Camera-type eye (tissue), 1 donor: ENCODE measurements around the genes OR8B3, FOXRED1 and TIRAP.

- RAMPAGE, long total RNA, result no peak
Measured at GRCh38 chr11:124398827-124399176, at the start of gene OR8B3. TSS of gene OR8B3 (minus strand) at chr11:124399024.

DNA sequence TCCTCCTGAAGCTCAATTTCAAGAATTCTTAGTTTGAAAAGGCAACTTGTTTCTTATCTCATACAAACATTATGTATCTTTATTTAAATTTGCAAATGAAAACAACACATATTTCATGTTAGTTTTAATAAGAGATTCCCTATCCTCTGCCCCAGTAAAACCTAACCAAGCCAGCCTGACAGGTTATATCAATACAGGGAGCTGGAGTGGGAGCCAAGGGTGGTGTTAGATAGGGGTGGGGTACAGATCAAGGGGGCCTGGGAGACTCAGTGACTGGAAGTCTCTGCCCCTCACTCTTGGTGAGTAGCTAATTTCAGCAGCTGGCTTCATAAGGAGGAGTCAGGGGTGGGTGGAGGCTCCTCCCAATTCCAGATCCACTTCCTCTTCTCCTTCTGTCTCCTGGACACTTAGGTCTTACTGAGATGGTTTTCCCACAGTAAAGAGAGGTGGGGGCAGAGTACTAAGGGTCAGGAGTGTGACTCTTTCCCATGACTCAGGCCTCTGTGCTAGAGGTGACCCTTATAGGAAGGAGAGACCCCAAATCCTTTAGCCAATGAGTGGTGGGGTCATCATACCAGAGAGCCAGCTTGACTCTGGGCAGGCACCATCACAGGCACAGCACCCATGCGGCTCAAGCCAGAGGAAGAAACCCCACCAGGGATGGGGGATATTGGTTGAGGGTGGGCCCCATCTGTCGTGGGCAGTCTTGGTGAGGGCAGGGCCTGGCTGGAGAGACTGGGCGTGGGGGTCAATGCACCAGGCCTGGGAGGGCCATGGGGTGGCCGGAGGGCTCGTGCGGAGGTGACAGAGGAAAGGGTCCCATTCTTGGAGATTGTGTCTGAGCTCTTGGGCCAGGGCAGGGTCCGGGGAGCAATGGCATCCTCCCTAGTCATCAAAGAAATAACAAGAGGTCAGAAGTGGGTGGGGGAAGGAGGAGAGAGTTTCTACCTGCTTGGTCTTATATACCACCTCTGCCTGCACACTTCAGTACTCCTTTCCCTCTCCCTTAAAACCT, 1.3 kb upstream of the VSIG2 start:
- RAMPAGE, long total RNA, result no peak

- RAMPAGE, long total RNA, result no peak
Measured at GRCh38 chr11:124877131-124878182, 12.2 kb downstream of the ROBO3 start.

- RAMPAGE, long total RNA, result no peak
Measured at GRCh38 chr11:124881964-124882931, 15.4 kb downstream of the ROBO4 start.

DNA sequence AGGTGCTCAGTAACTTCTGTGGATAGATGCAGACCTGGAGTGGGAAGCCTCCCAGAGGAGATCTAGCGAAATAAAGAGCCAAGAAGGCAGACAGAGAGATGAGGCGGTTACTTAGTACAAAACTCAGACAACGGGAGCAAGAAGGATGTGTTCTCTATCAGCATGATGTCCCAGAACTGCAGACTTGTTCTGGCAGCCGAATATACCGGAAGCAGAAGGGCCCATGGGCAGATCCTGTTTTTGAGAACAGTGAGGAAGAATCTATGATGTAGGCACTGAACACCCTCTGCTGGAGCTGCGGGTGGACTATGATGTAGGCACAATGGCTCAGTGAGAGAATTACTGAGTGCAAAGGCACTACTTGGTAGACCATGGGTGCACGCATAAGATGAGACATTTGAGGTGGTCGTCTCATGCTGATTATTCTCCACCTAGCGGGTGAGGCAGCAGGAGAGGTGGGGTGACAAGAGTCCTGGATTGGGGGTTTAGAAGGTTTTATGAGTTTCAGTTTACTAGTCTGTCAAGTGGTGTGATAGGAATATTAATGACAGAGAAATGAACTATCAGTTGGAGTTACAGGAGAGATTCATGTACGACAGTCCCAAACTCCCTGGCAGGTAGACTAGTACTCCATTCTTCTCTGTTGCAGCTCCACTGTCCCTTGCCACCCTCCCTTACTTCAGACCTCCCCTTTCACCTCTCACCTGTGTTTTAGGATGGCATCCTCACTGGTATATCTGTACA, 4.5 kb downstream of the ROBO4 start:
- RAMPAGE, long total RNA, result no peak

- RAMPAGE, long total RNA, result no peak
Measured at GRCh38 chr11:125236028-125236411, 71.5 kb downstream of the PKNOX2 start.

DNA sequence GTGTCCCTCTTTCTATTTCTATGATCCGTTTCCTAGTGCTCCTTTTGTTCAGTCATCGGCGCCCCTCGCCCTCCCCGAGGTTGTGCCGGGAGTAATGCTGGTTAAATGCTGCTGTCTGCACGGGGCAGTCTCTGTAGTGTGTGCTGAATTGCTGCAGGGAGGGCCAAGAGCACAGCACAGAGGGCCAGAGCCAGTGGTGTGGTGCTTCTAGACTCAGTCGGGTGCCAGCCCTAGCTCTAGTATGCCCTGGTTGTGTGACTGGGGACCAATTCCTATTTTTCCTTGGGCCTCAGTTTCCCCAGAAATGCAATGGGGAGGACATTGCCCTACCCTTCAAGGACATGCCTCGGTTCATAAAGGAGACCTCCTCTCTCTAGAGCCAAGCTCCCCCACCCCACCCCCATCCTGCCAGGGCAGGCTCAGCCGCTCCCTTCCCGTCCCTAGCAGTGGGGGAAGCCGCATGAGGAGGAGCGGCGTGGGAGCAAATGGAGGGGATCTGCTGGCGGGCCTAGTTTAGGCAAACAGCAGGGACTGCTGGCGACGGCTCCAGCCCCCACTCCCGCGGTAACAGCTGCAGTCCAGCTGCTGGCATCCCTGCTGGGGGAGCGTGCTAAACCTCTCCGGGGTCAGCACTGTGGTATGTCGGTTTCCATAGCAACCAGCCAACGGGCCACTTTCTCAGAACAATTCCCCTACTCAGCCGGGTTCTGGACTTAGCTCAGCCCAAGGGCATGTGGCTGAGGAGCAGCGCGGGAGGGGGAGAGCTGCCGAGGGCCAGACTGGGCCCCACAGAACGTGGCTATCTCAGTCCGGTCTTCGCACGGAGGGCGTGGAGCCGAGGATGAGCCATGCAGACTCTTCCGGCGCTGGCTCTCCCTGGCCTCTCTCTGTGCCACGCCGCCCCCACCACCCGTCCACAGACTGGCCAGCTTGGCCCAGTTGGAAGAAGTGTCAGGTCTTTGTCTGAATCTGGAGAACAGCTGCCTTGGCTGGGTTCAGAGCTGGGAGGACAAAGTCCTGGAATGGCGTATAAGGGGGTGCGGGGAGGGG, 98.7 kb downstream of the PKNOX2 start:
- RAMPAGE, long total RNA, result no peak

GRCh38 chr11:125286536-125286796, 121.9 kb downstream of the PKNOX2 start:
- RAMPAGE, long total RNA, result no peak

- RAMPAGE, long total RNA, result no peak
Measured at GRCh38 chr11:125385312-125385733, 110.7 kb downstream of the FEZ1 start.

- RAMPAGE, long total RNA, result no peak
Measured at GRCh38 chr11:125564586-125564815, 4.8 kb upstream of the EI24 start.

- RAMPAGE, long total RNA, result no peak
Measured at GRCh38 chr11:125583630-125584319, 8.9 kb upstream of the STT3A start.

DNA sequence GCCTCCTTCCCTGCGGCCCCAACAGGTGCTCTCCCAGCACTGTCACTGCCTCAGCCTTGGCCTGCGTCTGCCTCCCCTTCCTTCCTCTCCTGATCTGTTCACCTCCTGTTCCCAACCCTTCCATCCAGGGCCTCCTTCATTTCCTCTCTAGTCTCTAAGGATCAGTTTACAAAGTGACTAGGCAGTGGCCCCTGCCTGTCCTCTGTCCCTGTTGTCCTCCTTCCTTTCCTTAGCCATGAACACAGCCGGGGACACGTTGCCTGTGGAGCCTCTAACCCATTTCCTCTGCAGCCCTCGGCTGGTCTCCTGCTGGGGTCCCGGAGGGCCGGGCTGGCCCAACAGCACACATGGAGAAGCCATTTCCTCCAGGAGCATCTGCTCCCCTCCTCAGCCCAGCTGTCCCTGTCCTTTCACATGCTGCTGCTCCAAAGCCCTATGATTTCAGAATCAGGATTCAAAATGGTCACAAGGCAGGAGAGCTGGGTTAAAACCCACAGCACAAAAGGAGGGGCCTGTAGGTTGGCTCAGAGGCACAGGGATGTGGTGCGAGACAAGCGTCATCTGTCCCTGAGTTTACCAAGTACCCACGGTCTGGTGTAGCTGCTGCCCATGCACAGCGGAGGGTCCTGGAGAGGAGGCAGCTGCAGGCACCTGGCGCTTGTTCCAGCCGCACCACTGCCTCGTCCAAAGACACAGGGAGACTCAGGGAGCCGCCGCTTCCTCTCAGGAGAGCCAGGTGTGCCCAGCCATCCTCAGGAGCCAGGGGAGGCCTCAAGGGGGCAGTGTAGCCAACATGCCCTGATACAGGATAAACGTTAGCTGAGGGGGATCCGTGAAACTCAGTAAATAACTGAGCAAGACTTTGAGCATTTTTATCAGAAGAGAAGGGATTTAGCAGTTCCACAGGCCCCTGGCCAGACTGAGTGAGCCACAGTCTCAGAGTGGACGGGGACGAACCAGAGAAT, 4.1 kb upstream of the VSIG10L2 start:
- RAMPAGE, long total RNA, result no peak

- RAMPAGE, long total RNA, result no peak
Measured at GRCh38 chr11:126061661-126061953, 1.1 kb downstream of the CDON start.

- RAMPAGE, long total RNA, result no peak
Measured at GRCh38 chr11:126067908-126068107, 5.1 kb upstream of the CDON start.

- RAMPAGE, long total RNA, result no peak
Measured at GRCh38 chr11:126081856-126082610, 19.4 kb upstream of the CDON start.

DNA sequence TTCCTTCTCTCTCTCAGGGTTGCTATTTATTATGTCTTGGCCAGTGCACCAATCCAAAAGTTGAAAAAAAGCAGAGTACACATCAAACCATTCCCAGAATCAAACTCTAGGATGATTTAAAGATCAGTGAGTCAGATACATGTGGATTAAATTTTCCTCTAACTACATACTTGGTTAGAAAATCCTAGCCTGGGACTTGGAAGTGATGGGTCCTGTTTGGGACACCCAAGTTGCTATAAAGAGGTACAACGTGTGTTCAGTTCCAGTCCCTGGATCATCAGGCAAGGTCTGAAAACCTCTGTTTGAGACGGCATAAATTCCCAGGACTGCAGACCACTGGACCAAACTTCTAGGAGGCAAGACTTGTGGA, 60.3 kb upstream of the CDON start:
- RAMPAGE, long total RNA, result no peak

DNA sequence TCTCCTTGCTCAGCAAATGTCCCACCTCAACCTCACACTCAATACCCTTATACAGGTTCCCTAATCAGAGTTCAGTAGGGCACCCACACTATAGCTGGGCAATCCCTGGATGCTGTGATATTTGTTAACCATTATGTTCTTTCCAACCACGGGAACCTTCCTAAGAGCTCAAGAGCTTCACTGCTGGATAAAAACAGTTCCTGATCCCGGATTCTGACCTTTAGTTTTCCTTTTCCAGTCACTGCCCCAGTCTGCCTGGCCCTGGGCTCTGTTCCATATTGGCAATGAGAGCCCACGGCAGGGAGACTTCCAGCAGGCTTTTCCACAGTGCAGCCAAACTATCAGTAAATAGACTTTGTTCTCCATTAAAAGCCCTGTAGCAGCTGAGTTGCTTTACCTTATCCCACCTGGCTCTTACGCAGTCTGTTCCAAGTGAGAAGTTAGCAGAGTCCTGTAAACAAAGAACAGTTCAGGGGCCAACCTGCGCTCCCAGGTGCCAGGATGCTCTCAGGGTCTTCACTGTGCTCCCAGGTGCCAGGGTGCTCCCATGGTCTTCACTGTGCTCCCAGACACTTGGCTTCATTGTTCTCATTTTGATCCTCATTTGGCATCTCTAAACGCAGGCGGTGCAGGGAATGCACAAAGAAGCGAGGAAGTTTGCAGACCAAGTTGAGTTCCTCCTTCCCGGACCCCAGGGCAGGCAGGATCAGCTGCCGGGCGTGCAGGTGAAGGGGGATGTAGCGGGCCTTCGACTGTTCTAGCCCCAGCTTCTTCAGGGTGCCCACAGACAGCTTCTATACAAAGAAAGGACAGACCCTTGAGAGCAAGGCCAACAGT, 8.4 kb downstream of the RPUSD4 start:
- RAMPAGE, long total RNA, result no peak

DNA sequence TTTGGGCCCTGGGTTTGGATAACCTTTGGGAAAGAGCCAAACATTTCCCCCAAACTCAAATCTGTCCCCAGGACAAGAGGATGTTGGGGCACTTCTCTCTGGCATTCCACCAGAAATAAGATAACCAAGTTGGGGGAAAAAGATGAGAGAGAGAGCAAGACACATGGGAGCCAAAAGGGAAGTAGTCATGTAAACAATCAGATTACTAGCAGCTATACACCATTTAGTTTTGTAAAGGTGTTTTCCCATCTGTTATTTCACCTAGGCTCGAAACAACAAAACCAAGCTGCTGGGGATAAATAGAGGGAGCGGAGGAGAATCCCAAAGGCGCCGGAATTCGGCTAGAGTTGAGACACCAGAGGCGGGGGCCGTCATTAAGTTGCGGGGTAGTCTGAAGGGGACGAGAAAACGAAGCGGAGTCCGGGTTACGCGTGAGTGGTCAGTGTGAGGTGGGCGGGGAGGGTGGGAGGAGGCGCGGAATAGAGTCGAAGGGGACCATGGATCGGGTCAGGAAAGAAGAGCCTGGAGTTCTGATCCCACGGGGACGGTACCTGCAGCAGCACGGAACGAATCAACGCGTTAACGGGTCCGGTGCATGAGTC, 457 bp downstream of the SRPRA start:
- RAMPAGE, long total RNA, result no peak

- RAMPAGE, long total RNA, result no peak
Measured at GRCh38 chr11:126268739-126269770, at the start of gene FOXRED1. TSS of gene FOXRED1 (plus strand) at chr11:126269154.

GRCh38 chr11:126282969-126284101, at the start of gene TIRAP:
TSS of gene TIRAP (plus strand) at chr11:126283093.
- RAMPAGE, long total RNA, result no peak